ENCODE results near the genes FITM1, IPO4 and CIDEB.

DNA sequence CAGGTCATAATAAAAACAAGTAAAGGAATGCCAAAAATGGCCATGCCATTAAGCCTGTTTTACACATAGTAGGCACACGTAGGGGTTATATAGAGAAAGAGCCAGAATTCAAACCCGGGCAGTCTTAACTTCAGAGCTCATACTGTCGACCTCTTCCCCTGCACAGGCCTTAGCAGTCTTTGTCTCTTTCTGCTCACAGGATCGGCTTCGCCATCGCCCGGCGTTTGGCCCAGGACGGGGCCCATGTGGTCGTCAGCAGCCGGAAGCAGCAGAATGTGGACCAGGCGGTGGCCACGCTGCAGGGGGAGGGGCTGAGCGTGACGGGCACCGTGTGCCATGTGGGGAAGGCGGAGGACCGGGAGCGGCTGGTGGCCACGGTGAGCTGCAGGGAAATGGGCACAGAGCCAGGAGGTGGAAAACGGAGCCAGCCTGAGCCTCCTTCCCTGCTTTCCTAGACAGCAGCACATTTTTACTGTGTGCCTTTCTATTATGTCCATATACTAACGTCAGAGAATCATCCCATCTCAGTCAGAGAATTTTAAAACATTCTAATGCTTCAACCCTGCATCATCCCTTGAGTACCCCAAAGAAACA lies 1.4 kb downstream of the DHRS4 start:
- PRO-cap = no peak
- RRBS = no CpG with 5 or more reads among the region's 22 CpGs

GRCh38 chr14:24079665-24080332 lies 8.4 kb downstream of the CPNE6 start:
- PRO-cap = no peak
- RRBS = no CpG with 5 or more reads among the region's 8 CpGs

GRCh38 chr14:24094892-24096078 lies 1.2 kb downstream of the PCK2 start:
- PRO-cap = bidirectional peak, plus-strand start at chr14:24095729, minus-strand start at chr14:24095589
- RRBS = no CpG with 5 or more reads among the region's 24 CpGs

DNA sequence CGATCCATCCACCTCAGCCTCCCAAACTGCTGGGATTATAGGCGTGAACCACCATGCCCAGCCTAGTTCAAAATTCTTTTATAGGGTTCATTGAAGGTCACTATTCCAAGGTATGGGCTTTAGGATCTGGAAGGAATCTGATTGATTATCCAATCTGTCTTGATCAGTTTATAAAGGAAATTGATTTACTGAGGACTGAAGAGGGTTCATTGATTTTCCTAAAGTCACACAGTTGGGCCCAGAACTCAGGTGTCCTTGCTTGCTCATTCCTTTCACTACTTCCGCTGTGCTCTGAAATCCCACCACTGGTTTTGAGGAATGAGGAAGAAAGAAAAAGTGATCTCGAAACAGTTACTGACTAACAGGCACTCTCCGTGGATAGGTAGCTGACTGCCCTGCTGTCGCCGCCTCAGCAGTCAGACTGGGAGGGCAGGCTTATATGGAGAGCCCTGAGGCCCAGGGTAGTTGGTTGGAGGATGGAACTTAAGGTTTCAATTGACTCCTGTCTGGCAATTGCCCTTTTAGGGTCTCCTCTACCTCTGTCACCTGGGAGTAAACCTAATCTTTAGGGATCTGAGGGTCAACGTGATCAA lies at the start of gene FITM1:
TSS of gene FITM1 (plus strand) at position 386 of the 593 bp plus-strand sequence.
- PRO-cap = no peak
- RRBS = no CpG with 5 or more reads among the region's 8 CpGs

DNA sequence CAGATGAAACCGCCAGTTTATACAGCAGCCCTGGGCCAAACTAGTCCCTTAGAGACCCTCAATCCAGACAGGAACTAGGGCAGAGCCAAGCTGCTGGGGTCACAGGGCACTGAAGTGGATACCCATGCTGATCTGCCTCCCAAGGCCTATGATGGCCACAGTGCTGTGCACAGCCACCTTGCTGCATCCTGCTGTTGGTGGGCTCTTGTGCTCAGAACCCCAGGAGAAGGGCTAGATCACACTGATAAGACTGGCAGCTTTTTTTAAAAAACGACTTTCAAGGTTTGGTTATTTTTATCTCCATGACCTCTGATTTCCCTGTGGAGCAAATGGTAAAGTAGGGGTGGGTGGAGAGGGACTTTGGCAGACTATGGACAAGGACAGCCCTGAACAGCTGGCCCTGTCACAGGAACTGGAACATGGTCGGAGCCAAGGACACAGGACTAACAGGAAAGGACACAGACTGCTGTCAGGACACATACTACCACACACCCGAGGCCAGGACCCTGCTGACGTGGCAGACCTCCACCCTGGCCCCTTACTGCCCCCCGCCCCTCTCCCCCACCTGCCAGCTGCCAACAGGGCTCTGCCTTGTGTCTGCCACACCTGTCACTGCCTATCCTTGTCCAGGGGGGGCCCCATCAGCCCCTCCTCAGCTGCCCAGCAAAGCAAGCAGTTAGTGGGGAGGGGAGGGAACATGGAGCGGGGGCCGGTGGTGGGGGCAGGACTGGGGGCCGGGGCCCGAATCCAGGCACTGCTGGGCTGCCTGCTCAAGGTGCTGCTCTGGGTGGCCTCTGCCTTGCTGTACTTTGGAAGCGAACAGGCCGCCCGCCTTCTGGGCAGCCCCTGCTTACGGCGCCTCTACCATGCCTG lies 644 bp downstream of the FITM1 start:
- PRO-cap = no peak
- RRBS = no CpG with 5 or more reads among the region's 15 CpGs

DNA sequence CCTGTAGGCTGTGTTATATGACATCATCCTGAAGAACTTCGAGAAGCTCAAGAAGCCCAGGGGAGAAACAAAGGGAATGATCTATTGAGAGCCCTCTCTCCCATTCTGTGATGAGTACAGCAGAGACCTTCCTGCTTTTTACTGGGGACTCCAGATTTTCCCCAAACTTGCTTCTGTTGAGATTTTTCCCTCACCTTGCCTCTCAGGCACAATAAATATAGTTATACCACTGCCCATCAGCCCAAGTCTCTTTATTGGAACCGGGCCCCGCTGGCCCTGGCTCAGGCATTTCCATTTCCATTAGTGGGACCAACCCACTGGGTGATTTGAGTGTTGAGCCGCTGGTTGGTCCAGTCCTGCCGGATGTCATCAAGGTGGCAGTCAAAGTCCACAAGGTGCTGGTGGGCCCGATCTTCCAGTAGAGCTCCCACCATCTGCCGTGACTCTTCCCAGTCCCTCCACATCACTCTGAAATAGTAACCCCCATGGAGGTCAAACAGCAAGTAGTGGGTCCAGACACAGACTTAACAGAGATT lies 2.6 kb downstream of the EMC9 start:
- PRO-cap = no peak
- RRBS = 96% methylated on average over 4 of the region's 7 CpGs

GRCh38 chr14:24188478-24189292 lies at the start of gene IPO4:
Gene IPO4 (minus strand): TSS chr14:24188816.
- PRO-cap = bidirectional peak, plus-strand start at chr14:24189051, minus-strand start at chr14:24188797
- RRBS = 2% methylated on average over 38 of the region's 51 CpGs

DNA sequence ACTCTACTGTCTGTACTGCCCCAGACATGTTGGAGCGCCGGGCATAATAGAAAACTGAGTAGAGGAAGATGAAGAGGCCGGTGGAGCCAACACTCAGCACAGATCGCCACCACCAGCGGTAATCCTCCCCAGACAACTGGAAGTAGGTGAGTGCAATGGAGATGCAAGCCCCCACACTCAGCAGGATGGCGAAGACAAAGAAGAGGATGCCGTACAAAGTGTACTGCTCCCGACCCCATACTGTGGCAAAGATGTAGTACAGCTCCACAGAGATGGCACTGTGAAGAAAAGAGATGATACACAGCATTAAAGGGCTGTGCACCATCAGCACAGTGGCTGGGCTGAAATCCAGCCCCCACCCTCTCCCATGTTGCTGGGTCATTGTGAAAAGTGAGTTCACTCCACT lies 918 bp upstream of the IPO4 start:
- PRO-cap = no peak
- RRBS = no CpG with 5 or more reads among the region's 8 CpGs

GRCh38 chr14:24268547-24269351 lies 2.6 kb downstream of the RABGGTA start:
- PRO-cap = unidirectional peak, plus-strand start at chr14:24269197
- RRBS = no CpG with 5 or more reads among the region's 13 CpGs

DNA sequence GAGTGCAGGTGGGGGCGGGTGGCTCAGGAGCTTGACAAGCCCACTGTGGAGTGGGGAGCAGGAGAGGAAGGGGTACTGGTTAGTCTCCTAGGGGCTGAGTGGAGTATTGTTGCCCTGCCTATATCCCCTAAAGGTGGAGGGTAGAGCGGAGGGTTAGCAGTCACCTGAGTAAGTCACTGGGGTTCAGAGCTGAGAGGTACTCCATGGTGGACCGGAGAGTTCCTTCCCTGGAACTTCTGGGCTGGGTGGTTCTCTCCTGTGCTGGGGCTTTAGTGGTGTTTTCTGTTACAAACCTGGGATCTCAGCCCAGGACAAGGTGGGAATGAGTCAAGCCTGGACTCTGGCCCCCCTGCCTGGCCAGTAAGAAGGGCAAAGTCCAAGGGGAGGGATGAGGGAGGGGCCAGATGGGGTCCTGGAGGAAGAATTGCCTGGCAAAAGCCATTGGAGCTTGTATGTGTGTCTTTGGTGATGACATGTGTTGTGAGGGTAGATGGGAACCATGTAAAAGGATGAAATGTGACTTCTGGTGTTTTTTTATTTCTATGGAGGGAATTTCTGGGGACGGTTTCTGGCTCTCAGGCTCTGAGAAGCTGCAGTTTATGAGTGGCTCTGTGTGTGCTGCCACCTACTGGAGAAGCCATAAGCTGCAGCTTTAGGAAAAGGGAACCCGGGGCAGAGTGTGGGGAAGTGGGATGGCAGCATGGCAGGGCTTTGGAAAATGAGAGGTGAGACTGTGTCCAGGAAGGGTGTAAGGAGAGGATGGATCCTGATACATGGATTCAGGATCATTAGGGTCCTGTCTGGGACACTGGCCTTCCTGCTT lies at the start of gene CIDEB:
TSS of gene CIDEB (minus strand) at position 324 of the 823 bp plus-strand sequence.
- PRO-cap = bidirectional peak, plus-strand start at position 403 of the sequence, minus-strand start at position 274 of the sequence
- RRBS = no CpG with 5 or more reads among the region's 5 CpGs

- PRO-cap = no peak
- RRBS = no CpG with 5 or more reads among the region's 10 CpGs
These were observed 3.9 kb downstream of the LTB4R start for GRCh38 chr14:24315097-24315777.

DNA sequence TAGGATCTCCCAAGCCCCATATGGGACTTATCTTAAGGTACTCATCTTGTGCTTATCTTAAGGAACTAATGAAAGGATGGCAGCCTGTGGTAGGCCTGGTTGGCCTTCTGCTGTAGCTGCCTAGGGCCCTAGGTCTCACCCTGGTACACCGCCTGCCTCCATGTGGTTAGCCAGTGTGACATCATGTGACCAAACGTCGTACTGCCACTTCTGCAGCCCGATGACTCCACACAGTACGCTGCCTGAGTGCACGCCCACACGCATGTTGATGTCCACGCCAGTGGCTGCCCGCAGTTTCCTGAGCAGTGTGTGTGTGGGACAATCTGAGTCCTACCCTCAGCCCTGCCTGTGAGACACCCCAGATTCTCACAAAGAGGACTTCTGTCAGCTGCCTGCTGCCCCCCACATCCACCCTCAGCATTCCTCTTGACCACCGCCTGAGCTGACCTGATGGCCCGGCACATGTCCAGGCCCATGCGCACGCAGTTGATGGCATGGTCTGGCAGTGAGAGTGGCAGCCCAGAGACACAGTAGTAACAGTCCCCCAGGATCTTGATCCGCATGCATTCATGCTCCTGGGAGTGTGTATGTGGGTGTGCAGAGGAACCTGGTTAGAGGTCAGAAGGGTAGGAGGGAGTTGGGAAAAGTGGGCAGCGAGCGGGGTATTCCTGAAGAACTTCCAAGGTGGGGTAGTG lies 5.0 kb downstream of the ADCY4 start:
- PRO-cap = no peak
- RRBS = no CpG with 5 or more reads among the region's 16 CpGs

GRCh38 chr14:24333653-24334413 lies 1.0 kb downstream of the ADCY4 start:
- PRO-cap = no peak
- RRBS = 15% methylated on average over 5 of the region's 32 CpGs

DNA sequence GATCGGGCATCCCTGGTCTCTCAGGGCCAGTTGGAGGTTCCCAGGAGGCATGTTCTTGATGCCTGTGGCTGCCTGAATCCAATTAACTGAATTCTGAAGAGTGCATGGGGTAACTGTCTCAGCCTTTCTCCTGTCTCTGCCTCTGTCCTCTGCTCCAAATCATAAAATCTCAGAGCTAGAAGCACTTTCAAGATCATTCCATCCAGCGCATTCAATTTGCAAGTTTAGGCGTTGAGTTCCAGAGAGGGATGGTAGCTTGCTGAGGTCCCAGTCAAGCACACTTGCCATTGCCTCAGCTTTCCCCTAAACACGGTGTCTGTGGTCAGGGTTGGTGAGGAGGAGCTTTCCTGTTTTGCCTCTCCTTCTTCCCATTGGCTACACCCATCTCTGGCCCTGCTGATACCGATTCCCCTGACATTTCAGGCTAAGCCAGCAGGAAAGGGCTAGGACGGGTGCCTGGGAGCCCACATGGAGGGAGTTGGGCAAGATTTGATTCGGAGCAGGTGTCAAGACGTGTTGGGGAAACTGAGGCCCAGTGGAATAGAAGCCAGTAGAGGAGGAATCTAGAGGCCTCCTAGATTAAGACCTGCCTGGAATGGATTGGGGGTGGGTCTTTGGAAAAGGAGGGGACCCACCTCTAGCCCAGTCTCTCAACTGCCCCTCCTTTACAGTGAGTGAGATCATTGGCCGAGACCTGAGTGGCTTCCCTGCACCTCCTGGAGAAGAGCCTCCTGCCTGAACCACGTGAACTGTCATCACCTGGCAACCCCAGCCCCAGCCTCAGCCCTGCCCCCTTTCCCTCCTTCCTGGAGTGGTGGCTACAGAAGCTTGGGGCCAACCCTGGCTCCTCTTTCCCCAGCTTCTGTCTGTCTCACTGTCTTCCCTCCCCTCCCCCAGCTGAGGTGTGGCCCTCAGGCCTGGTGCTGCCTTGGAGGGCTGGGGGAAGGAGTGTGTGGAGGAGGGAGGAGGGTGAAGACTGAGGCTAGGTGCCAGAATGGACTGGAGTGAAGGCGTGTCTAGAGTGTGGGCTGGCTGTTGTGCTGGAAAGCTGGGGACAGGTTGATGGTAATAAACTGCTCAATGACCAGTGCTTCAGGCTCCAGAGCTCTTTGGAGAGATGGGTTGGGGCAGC lies 9.3 kb downstream of the NFATC4 start:
- PRO-cap = no peak
- RRBS = no CpG with 5 or more reads among the region's 11 CpGs

DNA sequence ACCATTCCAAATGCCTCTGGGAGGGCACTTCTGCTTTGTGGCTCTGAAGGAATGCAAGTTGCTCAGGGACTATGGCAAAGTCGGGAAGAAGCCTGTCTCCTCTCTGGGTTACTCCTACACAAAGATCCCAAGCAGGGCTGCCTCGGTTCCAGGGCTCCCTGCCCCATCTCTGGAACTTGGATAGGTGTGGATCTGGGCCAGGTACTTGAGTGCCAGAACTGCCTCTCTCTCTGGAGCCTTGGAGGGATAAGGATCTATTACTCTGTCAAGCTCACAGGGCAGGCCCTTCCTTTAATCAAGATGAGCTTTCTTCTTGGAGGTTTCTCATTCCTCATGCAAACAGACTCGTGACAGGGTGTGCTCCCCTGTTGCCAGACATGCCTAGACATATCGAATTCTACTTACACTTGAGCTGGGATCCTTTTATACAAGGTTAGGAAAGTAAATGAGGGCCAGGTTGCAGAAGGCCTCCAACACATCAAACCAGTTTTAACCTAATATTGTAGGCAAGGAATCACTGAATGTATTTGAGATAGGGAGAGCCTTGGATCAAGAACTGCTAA lies 2.6 kb upstream of the NYNRIN start:
- PRO-cap = no peak
- RRBS = no CpG with 5 or more reads among the region's 4 CpGs

- PRO-cap = no peak
- RRBS = 78% methylated on average over 4 of the region's 13 CpGs
These were observed 6.0 kb downstream of the SDR39U1 start for GRCh38 chr14:24436276-24437278.

- PRO-cap = no peak
- RRBS = no CpG with 5 or more reads among the region's 20 CpGs
These were observed 26.4 kb downstream of the CMA1 start for GRCh38 chr14:24481512-24482126.

- PRO-cap = no peak
- RRBS = no CpG with 5 or more reads among the region's 15 CpGs
These were observed 2.4 kb downstream of the GZMB start for GRCh38 chr14:24631347-24632316.

DNA sequence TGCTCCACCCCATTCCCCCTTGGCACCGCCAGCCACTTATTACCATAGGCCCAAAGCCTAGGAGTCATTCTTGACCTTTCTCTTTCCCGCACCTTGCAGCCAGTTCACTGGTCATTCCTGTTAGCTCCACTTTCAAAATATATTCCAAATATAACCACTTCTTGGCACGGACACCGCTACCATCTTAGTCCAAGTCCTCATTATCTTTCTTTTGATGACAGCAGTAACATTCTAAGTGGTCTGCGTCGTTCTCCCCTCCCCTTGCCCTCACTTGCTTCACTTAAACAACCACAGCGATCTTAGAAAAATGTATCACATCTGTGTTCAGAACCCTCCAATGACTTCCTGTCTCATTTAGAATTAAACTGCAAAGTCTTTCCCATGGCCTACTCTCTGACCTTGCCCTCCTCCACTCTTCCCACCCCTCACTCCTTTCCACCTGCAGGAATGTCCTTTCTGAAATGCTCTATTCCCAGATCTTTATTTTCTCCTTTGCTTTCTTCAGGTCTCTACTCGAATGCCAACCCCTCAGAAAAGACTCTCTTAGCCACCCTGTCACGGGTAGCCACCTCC lies 45.7 kb upstream of the GZMB start:
- PRO-cap = no peak
- RRBS = no CpG with 5 or more reads among the region's 9 CpGs

DNA sequence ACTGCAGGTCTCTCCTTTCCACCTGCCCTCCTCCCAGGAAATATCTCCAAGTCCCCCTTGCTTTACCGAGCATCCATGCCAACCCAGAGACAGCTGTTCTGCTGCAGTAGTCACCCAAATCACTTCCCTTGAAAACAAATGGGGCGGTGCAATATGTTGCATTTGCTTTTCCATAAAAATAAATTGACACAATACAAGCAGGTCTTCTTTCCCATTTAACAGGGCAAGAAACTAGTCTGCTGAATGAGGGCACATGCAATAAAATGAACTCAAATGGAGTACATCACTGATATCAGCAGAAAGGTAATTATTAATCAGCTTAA lies 175.0 kb upstream of the GZMB start:
- PRO-cap = no peak
- RRBS = no CpG with 5 or more reads among the region's 2 CpGs